ENCODE data around the genes ZNF541, KCNJ14, SPACA4 and NTN5.

GRCh38 chr19:47514070-47514712, 672 bp downstream of the NAPA start:
- RRBS = 18% methylated on average over 1 of the region's 32 CpGs

DNA sequence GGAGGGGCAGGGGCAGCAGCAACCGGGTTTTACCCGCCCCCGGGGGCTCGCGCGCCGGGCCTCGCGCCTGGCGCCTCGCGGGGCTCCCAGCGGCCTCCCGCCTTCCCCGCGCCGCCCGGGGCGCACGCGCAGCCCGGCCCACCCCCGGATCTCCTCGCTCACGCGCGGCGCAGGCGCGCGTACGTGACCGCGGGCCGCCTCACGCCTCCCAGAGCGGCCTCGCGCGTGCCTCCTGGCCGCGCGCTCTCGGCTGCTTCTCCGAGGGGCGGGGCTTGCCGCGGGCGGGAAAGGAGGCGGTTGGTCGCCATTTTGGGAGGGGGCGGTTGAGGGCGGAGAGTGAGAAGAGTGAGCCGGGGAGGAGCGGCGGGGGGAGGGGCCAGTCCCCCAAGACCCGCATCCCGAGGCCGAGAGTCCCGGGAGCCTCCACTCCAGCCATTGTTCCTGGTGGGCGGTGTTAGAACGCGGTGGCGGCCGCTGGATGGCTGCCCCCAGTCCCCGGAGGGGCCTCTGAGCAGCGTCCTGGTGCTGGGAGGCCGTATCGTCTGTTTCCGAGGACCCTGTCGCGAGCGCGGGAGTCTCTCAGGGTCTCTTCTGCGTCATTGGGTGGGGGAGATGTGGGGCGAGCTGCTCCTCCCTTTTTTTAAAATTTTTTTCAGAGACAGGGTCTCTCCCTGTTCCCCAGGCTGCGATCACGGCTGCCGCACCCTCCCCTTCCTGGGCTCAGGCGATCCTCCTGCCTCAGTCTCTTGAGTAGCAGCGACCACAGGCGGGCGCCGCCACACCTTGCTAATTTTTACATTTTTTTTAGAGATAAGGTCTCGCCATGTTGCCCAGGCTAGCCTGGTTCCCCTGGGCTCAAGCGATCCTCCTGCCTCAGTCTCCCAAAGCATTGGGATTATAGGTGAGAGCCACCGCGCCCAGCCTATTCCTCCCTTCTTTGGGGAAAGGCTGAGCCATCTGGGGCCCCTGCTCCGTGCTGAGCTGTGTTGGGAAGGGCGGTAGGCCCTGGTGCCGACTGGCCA, at the start of gene ZNF541:
Gene ZNF541, minus strand, starts transcription at position 99 of the 1,022 bp plus-strand sequence.
- RRBS = 10% methylated on average over 23 of the region's 91 CpGs

GRCh38 chr19:47613647-47614082, 4.7 kb downstream of the BICRA start:
- RRBS = no CpG with 5 or more reads among the region's 6 CpGs

- RRBS = 93% methylated on average over 12 of the region's 77 CpGs
These were observed 11.4 kb upstream of the EHD2 start for GRCh38 chr19:47701703-47702378.

GRCh38 chr19:47741437-47742258, 3.7 kb upstream of the NOP53 start:
- RRBS = 89% methylated on average over 5 of the region's 19 CpGs

DNA sequence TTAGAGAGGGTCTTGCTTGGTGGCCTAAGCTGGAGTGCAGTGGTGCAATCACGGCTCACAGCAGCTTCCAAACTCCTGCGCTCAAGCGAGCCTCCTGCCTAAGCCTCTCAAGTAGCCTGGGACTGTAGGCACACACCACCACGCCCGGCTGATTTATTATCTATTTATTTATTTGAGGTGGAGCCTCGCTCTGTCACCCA, 1.0 kb upstream of the SELENOW start:
- RRBS = no CpG with 5 or more reads among the region's 6 CpGs

DNA sequence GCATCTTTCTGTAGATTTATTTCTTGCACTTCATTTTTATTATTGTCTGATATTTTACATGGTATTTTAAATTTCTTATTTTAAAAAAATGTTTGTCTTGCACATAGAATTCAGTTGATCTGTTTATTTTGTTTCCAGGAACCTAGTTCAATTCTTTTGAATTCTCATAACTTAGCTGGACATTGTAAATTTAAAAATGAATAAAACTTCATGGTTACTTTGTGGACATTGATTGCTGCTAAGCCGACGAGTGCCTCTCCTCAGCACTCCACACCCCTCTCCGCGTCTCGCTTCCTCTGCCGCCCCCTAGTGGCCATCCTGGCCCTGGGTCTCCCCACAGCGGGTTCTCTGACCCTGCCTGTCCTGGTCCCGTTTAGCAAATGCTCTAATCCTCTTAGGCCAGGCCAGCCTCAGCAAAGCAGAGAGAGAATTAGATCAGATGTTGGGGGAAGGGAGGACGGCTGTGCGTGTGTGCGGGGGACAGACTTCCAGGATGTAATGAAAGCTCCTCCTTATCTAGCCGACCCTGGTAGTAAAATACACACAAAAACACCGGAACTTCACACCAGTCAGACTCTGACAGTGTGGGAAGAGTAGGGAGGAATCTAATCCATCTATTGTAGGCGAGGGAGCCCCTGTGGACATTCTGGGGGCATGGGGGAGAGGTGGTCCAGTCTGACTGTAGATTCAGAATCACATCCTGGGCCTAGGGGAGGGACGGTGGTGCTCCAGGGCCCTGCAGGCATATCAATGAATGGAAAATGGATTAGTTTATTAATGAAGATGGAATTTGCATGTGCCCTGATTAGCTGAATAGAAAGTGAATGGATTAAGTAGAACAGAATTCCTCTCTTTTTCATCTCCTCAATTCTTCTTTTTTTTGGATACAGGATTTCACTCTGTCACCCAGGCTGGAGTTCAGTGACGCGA, 4.5 kb downstream of the TPRX2 start:
- RRBS = no CpG with 5 or more reads among the region's 17 CpGs

DNA sequence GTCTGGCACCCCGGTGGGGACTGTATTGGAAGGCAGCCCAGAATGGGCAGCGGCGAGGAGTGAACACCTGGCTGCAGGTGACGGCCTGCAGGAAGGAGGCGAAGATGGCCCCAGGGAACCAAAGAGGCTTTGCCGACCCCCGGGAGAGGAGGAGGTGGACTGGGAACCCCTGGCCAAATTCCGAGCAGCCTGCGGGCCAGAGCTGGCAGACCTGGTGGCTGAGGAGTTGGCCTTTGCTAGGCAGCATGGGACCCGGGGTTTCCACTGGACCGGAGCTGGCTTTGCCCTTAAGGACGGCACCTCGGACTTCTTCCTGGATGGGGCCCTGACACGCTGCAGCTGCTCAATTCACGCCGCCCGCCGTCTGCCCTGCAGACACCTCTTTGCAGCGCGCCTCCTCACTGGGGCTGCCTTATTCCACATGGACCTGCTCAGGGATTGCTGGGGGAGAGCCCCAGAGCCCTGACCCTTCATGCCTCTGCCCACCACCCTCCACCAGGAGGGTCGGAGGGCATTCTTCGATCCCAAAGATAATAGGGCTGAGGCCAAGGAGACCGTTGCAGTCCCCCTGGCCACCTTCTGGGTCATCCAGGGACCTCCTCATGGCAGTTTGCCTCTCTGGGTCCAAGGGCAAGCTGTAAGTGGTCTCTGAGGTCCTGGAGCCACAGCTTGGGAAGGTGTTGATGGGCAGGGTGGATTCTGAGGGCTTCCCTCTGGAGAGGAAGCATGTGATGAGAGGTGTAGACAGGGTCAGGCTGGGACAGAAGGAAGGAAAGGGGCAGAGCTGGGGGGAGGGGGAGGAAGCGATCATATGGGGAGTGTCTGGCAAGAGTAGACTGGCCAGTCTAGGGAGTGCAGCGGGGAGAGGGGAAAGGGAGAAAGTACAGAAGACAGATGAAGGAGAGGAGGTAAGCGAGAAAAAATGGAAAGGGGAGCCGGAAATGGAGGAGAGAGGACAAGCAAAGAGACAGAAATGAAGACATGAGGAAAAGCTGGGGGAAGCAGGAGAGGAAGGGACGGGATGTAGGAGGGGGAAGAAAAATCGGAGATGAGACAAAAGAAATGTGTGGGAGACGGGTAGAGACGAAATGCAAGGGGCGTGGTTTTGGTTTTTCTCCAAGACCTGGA, 26.2 kb downstream of the ZSWIM9 start:
- RRBS = 62% methylated on average over 2 of the region's 32 CpGs

DNA sequence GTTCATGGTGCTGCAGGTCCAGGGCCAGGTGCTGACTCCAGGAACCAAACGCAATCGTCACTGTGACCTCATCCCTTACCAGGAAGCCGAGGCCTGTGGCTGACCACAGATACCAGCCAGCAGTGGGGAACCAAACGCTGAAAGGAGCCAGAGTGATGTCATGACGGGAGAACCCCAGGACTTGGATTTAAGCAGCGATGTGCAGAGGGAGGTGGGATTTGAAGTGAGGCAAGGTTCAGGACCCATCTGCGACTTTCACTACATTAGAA, 24.9 kb downstream of the CARD8 start:
- RRBS = no CpG with 5 or more reads among the region's 7 CpGs

DNA sequence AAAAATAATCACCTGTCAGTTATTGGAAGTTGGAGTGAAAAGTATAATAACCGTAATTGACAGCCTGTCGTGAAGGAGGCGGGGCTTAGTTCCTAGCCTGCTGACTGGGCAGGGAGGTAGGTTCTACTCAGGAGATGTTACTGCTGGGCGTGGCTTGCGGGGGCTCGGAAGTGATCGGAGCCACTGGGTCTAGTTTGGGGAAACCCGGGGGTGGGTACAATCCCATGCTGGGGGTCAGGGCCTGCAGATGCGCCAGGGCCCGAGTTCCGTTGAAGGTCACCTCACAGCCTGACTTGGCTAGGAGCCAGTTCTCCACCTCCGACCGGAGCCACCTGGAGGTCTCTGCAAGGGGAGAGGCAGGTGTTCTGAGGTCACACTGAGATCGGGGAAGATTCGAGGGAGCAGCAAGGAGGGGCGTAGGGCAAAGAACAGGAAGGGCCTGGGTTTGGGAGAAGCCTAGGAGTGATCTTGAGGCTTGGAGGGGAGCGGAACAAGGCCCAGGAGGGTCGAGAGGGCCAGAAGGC, 7.8 kb downstream of the EMP3 start:
- RRBS = no CpG with 5 or more reads among the region's 18 CpGs

DNA sequence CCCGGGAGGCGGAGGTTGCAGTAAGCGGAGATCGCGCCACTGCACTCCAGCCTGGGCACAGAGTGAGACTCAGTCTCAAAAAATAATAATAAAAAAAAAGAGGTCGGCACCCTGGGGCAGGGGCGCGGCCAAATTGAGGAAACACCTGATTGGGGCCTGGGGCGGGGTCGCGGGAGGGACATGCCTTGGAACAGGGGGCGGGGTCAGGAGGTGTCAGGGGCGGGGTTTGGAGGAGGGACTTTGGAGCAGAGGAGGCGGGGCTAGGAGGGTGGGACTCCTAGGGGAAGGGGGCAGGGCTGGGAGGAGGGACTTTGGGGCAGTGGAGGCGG, 21.8 kb downstream of the GRIN2D start:
- RRBS = no CpG with 5 or more reads among the region's 15 CpGs

DNA sequence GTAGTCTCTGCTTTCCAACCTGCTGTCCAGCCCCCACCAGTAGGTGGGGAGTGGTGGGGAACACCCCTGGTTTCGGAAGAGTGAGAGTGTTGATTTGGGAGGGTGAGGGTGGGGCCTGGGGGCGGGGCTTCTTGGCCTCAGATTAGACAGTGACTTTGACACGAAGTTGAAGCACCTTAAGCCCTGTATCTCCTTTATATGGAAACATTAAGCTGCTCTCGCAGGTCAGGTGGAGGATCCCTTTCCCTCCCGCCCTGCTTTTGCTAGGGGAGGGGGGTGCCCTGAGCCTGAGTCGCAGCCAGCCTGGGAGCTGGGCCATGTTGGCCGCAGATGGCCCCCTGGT, at the start of gene KCNJ14:
Gene KCNJ14, plus strand, starts transcription at position 290 of the 343 bp plus-strand sequence.
- RRBS = no CpG with 5 or more reads among the region's 7 CpGs

DNA sequence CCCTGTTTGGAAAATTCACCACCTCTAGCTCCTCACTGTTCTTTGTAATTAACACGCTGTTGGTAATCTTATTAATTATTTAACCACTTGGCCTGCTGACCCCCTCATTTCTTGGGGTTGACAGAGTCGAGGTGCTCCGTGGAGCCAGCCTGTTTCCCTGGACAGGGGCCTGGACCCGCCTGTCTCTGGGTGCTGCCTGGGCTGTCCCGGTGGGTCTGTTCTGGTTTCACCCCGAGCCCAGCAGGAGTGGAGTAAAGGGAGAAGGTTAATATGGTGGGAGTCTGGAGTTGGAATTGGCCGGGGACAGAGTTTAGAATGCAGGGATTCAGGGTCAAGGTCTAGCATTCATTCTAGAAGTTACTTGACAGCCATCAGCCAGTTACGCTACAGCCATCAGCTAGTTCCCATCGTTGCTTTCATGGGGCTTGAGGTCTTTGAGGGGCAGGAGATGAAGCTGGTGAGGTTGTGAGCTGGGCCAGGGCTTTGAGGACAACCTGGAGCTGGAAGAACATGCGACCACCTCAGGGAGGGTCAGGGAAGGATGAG, 10.2 kb downstream of the CYTH2 start:
- RRBS = 95% methylated on average over 3 of the region's 10 CpGs

- RRBS = 0% methylated on average over 4 of the region's 34 CpGs
These were observed 10.8 kb downstream of the CYTH2 start for GRCh38 chr19:48479844-48480536.

DNA sequence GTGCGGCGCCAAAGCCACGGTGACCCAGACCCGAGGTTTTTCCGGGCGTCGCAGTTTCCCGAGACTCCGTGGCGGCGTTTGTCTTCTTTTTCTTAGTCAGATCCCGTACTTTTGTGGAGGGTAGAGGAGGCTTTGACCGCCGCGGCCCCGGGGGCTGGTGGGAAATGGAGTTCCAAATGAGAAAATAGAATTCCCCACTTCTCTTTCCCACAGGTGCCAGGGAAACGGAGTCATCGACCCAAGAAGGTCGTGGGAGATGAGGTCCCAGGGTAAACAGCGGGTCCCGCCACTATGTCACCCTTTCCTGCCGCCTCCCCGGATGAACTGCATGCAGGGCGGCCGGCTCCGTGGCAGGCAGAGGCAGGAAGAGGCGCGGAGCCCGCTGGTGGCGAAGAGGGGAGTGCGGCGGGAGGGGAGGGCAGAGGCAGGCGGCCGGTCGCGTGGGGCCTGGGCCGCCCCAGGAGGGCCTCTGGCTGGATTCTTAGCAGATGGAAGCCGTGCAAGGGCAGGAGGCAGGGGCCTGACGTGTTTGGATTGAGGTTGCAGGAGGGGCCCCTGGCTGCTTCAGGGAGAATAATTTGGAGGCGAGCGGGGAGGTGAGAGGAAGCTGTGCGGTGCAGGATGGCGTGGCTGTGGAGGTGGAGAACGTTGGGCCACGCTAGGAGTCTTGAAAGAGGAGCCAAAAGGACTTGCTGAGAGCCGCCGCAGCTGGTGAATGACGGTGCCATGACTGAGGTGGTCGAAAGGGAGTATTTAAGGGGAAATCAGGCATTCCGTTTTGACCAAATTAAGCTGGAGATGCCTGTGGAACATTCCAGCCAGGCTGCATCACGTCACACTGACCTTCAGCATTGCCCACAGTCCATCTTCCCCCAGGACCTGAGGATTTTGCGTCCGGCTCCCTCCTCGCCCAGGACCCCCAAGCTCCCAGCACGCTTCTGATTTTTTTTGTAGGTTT, 11.6 kb downstream of the CYTH2 start:
- RRBS = 5% methylated on average over 20 of the region's 55 CpGs

DNA sequence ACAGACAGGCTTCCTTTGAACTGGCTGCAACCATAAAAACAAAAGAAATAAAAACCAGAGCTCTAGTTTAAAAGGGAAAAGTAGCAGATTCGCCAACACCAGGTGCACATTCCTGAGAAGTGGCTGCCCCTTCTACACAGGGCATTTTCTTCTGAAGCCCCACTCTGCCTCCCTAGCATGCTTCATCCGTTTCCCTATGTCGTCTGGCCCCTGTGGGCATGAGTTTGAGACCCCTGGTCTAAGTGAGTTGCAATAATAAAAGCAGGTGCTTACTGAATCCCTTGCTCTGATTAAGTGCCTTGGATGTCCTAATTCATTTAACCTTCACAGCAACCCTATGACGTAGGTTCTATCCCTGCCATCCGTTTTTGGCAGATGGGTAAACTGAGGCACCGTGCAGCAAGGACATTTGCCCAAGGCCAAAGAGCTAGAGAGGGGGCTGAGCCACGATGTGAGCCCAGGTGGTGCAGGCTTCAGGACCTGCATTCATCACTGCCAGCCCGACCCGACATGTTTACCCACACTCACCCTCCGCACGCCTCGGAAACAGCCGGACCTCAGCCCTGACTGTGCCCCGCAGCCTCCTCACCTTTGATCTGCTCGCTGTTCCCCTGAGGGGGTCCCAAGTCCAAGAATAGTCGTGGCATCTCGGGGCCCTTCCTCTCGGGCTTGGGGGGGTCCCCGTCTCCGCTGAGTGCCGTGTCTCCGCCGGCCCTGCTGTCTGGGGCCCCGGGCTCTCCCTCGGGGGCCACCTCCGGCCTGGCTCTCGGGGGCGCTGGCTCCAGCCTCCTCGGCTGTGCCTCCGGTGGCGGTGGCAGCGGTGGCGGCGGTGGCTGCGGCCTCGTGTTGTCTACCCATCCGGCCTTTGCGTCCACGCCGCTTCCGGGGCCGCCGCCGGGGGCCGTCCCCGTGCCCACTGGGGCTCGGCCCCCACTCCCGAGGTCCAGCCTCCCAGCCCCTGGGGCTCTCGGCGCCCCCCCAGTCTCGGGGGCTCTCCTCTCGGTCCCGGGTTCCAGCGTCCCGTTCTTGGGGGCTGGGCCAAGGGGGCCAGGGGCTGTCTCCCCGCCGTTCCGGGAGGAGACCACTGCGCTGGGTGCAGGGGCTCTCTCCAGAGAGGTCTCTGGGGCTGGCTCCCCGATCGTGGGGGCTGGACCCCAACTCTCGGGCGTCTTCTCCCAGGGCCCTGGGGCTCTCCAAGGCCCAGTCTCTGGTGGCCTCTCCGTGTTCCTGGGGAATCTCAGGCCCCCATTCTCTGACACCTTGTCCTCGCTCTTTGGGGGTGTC, 14.4 kb downstream of the LMTK3 start:
- RRBS = 63% methylated on average over 21 of the region's 65 CpGs

GRCh38 chr19:48606323-48607412, at the start of gene SPACA4:
Gene SPACA4, plus strand, starts transcription at chr19:48606742.
- RRBS = 83% methylated on average over 4 of the region's 41 CpGs

DNA sequence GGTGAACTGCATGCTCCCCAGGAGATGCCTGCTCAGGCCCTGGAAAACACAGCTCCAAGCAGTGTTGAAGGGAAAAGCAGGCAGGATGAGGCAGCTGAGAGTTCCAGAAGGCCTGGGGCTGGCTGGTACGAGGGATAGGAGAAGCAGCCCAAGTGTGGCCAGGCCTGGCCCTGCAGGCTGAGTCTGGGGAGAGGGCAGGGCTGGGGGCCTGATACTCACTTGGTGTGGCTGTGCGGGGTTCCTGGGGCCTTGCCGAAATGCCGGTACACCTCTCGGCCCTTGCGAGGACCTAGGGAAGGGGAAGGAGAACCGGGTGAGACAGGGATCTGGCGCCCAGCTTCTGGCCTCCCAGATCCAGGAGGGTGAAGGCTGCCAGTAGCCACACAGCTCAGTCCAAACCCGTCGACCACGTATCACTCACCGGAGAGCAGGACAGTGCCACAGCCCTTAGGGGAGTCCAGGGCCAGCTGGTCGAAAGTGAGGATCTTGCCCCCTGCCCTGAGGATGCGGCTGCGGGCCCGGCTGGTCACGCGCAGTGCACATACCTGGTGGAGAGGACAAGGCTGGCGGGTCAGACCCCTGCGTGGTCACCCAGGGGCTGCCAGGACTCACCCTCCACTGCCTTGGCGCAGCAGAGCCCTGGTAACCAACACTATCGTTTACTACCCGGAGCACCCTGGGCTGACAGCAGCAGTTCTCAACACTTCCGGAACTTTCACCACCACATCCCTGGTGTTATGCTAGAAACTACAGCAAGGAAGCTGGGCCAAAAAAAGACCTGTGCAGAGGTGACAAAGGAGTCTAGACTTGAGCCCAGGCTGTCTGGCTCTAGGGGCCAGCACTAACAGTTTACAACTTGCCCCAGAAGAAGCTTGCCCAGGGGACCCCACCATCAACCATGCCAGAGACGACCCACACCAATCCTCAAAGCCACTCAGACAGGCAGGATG, 1.1 kb upstream of the FAM83E start:
- RRBS = 59% methylated on average over 6 of the region's 25 CpGs

DNA sequence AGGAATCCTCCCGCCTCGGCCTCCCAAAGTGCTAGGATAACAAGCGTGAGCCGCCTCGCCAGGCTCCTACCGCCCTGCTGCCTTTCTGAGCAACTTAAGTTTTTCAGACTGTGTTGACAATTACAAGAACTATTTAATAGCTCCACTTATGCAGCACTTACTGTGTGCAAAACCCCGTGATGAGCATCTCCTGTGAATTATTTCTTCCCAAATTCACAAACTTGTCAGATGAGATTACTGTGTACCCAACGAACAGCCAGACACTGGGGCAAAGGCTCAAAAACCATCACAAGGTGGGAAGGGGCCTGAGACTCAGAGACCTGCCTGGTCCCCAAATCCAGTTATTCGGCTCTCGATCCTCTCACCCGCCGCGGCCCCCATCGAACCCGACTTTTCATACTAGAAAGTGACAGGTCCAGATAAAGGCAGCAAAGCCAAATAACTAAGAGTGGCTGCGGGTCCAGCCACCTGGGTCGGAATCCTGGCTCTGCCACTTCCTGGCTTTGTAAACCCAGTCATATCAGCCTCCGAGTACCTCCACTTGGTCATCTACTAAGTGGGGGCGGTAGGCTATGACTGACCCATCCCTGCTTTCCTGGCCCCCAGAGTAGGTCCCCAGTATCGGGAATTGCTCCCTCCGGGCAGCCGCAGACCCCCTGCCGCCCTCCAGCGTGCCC, 441 bp downstream of the RPL18 start:
- RRBS = no CpG with 5 or more reads among the region's 24 CpGs

DNA sequence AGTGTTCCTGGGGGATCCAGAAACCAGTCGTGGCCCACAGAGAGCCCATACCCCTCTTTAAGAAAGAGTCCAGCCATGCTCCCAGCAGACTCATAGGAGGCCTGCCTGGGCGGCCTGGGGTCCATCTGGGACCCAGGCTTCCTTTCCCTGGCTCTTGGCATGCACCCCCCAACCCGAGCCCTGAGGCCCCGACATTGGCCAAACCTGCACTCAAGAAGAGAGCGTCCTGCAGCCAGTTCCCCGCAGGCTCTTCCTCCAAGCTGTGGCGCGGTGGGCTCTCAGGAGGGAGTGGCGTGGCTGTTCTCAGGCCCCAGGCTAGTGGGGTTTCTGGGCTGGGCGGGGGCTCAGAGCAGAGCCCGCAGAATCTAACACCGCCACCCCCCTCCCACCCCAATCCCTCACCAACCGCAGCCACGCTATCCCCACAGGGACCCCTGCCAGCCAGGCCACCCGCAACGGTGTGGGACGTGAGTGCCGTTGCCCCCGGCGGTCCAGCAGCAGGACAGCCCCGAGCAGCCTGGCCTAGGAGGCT, at the start of gene NTN5:
Gene NTN5, minus strand, starts transcription at position 290 of the 532 bp plus-strand sequence.
- RRBS = no CpG with 5 or more reads among the region's 21 CpGs

Measured in AG08470 (cell line).